K562 (cell line): ENCODE measurements around a stretch of chr12.

- RAMPAGE, long total RNA, result no peak
- RRBS, result no CpG with 5 or more reads among the region's 3 CpGs
PRO-cap:
- standard, result no peak
- CoPRO, capped RNA only, 2 experiments, result no peak in any of the 2 experiments
- CoPRO, capped and uncapped RNA, 2 experiments, result no peak in any of the 2 experiments
- CoPRO, uncapped RNA only, 2 experiments, result no peak in any of the 2 experiments
CAGE:
- cytosol, long polyA plus RNA, result no peak
- long polyA plus RNA, result no peak
- nucleolus, long total RNA, result no peak
- nucleus, long polyA plus RNA, result no peak
Observed at GRCh38 chr12:70722853-70723520, 85.8 kb upstream of the PTPRB start.

- RAMPAGE, long total RNA, result no peak
- RRBS, result no CpG with 5 or more reads among the region's 4 CpGs
PRO-cap:
- standard, result no peak
- CoPRO, capped RNA only, 2 experiments, result no peak in any of the 2 experiments
- CoPRO, capped and uncapped RNA, 2 experiments, result no peak in any of the 2 experiments
- CoPRO, uncapped RNA only, 2 experiments, result no peak in any of the 2 experiments
CAGE:
- cytosol, long polyA plus RNA, result no peak
- long polyA plus RNA, result no peak
- nucleolus, long total RNA, result no peak
- nucleus, long polyA plus RNA, result no peak
Observed at GRCh38 chr12:71158229-71158925, 578 bp upstream of the TSPAN8 start.

DNA sequence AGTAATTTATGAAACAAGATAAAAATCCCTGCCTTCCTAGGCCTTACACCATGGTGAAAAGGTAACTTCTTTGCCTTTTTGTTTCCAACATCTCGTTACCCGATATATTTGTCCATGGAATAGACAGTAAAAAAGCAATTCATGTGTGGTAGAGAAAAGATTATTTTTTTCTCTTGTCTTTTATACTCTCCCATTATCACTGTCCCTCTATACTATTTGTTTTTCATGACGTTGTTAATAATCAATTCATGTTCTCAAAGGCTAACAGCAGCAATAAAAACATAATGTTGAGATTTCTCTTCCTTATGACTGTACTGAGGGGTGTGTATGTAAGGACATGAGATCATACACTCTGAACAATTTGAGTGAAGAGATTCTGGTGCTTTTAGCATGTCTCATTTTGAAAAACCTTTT lies 3.7 kb upstream of the TSPAN8 start:
- RAMPAGE, long total RNA, result no peak
- RRBS, result no CpG with 5 or more reads among the region's 3 CpGs
PRO-cap:
- standard, result no peak
- CoPRO, capped RNA only, 2 experiments, result no peak in any of the 2 experiments
- CoPRO, capped and uncapped RNA, 2 experiments, result no peak in any of the 2 experiments
- CoPRO, uncapped RNA only, 2 experiments, result no peak in any of the 2 experiments
CAGE:
- cytosol, long polyA plus RNA, result no peak
- long polyA plus RNA, result no peak
- nucleolus, long total RNA, result no peak
- nucleus, long polyA plus RNA, result no peak

- RAMPAGE, long total RNA, result no peak
- RRBS, result no CpG with 5 or more reads among the region's 5 CpGs
PRO-cap:
- standard, result no peak
- CoPRO, capped RNA only, 2 experiments, result no peak in any of the 2 experiments
- CoPRO, capped and uncapped RNA, 2 experiments, result no peak in any of the 2 experiments
- CoPRO, uncapped RNA only, 2 experiments, result no peak in any of the 2 experiments
CAGE:
- cytosol, long polyA plus RNA, result no peak
- long polyA plus RNA, result no peak
- nucleolus, long total RNA, result no peak
- nucleus, long polyA plus RNA, result no peak
Observed at GRCh38 chr12:71475175-71475633, 35.6 kb downstream of the LGR5 start.

DNA sequence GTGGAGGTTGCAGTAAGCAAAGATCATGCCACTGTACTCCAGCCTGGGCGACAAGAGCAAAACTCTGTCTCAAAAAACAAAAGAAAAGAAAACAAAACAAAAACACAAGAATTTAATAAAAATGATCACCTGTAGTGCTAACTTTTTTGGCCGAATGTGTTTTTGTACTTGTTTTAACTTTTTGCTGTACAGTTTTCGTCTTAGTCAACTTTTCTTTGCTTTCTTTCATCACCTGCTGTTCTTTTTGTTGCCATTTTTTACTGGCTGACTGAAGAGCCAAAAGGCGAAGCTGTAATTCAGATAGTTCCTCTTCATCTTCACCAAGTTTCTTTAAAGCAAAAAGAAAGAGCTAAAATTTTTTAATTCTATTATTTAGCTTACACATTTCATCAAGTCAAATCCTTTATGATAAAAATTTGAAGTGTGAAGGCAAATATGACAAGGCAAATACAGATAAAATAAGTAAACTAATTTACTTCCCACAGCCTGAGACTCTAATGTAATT lies 18.8 kb downstream of the ZFC3H1 start:
- RAMPAGE, long total RNA, result no peak
- RRBS, result no CpG with 5 or more reads among the region's 4 CpGs
PRO-cap:
- standard, result no peak
- CoPRO, capped RNA only, 2 experiments, result no peak in any of the 2 experiments
- CoPRO, capped and uncapped RNA, 2 experiments, result no peak in any of the 2 experiments
- CoPRO, uncapped RNA only, 2 experiments, result no peak in any of the 2 experiments
CAGE:
- cytosol, long polyA plus RNA, result no peak
- long polyA plus RNA, result no peak
- nucleolus, long total RNA, result no peak
- nucleus, long polyA plus RNA, result no peak

DNA sequence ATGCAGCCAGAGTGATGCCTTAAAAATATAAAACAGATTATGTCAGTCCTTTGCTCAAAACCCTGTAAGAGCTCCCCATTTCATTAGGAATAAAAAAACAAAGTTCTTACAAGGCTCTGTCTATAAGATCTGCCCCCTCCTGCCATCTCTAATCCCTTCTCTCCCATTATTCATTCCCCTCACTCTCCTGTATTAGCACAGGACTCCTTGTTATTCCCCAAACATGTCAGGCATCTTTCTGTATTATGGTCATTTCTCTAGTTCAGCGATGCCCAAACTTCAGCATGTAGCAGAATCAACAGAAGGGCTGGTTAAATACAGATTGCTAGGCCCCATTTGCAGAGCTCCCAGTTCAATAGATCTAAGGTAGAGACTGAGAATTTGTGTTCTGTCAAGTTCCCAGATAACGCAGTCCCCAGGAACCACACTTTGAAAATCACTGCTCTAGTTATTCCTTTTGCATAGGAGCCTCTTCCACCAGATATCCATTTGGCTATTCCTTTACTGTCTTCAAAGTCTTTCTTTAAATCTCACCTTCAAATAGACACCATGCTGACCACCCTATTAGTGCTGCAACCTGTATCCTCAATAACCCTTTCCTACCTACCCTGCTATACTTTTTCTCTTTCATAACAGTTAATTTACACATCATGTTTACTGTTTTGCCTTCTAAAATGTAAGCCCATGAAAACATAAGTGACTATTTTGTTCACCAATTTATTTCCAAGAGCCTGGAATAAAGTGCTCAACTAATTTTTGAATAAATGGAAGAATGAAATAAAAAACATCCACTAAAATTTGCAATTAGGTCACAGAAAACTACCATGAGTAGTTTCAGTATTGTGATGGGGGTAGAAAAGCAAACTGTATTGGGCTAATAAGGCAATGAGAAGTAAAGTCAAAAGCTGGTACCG lies 12.6 kb downstream of the ZFC3H1 start:
- RAMPAGE, long total RNA, result no peak
- RRBS, result no CpG with 5 or more reads among the region's 3 CpGs
PRO-cap:
- standard, result no peak
- CoPRO, capped RNA only, 2 experiments, result no peak in any of the 2 experiments
- CoPRO, capped and uncapped RNA, 2 experiments, result no peak in any of the 2 experiments
- CoPRO, uncapped RNA only, 2 experiments, result no peak in any of the 2 experiments
CAGE:
- cytosol, long polyA plus RNA, result no peak
- long polyA plus RNA, result no peak
- nucleolus, long total RNA, result no peak
- nucleus, long polyA plus RNA, result no peak

DNA sequence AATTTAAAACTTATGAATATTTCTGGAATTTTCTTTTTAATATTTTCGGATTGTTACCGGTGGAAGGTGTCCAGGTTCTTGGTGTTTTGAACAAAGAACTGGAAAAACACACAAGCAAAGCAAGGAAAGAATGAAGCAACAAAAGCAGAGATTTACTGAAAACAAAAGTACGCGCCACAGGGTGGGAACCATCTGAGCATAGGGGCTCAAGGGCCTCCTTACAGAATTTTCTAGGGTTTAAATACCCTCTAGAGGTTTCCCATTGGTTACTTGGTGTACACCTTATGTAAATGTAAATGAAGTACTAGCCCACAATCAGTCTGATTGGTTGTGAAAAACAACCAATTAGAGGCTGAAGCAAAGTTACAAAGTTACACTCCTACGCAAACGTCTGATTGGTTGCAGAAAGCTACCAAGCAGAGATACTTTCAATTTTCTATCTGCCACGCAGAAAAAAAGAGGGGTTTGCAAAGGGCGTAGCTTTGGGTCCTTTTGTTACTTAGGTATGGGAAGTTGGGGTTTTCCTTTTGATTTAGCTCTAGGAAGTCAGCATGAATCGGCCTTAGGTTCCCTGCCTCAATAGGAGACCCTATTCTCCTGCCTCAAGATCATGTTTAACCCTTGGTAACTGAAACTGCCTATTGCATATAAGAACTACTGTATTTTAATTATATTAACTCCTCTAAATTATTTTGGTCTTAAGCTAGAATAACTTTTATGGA lies 1.8 kb upstream of the TMEM19 start:
- RAMPAGE, long total RNA, result no peak
- RRBS, result no CpG with 5 or more reads among the region's 9 CpGs
PRO-cap:
- standard, result no peak
- CoPRO, capped RNA only, 2 experiments, result no peak in any of the 2 experiments
- CoPRO, capped and uncapped RNA, 2 experiments, result no peak in any of the 2 experiments
- CoPRO, uncapped RNA only, 2 experiments, result no peak in any of the 2 experiments
CAGE:
- cytosol, long polyA plus RNA, result no peak
- long polyA plus RNA, result no peak
- nucleolus, long total RNA, result no peak
- nucleus, long polyA plus RNA, result no peak

DNA sequence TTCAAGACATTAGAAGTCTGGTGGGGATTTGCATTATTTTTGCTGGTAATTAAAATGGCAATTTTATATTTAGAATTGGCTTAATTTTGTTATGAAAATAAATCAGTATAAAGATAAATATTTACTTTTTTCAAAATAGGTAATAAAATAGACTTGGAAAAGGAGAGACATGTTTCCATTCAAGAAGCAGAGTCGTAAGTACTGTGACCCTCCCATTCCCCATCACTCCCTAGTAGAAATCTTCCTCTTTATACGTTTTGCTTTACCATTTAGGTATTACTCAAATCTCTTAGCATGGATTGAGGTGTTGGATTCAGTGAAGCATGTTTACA lies 27.2 kb downstream of the RAB21 start:
- RAMPAGE, long total RNA, result no peak
- RRBS, result no CpG with 5 or more reads among the region's 2 CpGs
PRO-cap:
- standard, result no peak
- CoPRO, capped RNA only, 2 experiments, result no peak in any of the 2 experiments
- CoPRO, capped and uncapped RNA, 2 experiments, result no peak in any of the 2 experiments
- CoPRO, uncapped RNA only, 2 experiments, result no peak in any of the 2 experiments
CAGE:
- cytosol, long polyA plus RNA, result no peak
- long polyA plus RNA, result no peak
- nucleolus, long total RNA, result no peak
- nucleus, long polyA plus RNA, result no peak

DNA sequence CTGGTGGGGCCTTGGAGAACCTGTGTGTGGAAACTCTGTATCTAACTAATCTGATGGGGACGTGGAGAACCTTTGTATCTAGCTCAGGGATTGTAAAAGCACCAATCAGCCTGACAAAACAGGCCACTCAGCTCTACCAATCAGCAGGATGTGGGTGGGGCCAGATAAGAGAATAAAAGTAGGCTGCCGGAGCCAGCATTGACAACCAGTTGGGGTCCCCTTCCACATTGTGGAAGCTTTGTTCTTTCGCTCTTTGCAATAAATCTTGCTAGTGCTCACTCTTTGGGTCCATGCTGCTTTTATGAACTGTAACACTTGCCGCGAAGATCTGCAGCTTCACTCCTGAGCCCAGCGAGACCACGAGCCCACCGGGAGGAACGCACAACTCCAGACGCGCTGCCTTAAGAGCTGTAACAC lies 86.3 kb upstream of the TRHDE start:
- RAMPAGE, long total RNA, result no peak
- RRBS, result no CpG with 5 or more reads among the region's 11 CpGs
PRO-cap:
- standard, result unidirectional peak, plus-strand start at position 202 of the sequence
- CoPRO, capped RNA only, 2 experiments, result no peak in any of the 2 experiments
- CoPRO, capped and uncapped RNA, 2 experiments, result no peak in any of the 2 experiments
- CoPRO, uncapped RNA only, 2 experiments, result no peak in any of the 2 experiments
CAGE:
- cytosol, long polyA plus RNA, result no peak
- long polyA plus RNA, result no peak
- nucleolus, long total RNA, result no peak
- nucleus, long polyA plus RNA, result no peak

GRCh38 chr12:75704725-75705176 lies 193.3 kb upstream of the KRR1 start:
- RAMPAGE, long total RNA, result no peak
- RRBS, result no CpG with 5 or more reads among the region's 7 CpGs
PRO-cap:
- standard, result no peak
- CoPRO, capped RNA only, 2 experiments, result no peak in any of the 2 experiments
- CoPRO, capped and uncapped RNA, 2 experiments, result no peak in any of the 2 experiments
- CoPRO, uncapped RNA only, 2 experiments, result no peak in any of the 2 experiments
CAGE:
- cytosol, long polyA plus RNA, result no peak
- long polyA plus RNA, result no peak
- nucleolus, long total RNA, result no peak
- nucleus, long polyA plus RNA, result no peak

DNA sequence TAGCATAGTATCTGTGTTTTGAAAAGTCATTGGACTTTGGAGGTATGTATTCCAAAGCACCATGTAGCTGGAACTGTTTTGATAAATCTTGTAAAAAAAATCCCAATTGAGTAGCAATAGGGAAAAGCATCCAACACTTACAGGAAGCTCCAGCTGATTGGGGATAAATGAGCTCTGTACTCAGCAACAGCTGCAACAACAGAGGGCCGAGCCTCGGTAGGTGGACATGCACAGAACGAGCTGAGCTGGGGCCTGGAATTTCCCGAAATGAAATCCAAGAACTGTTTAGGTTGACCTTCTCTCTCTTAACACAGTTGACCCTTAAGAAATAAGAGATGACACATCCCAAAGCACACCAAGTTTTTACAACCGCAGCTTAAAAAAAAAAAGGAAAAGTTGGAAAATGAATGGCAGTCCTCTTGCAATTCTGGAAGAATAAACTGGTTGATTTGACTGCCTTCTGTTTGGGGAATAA lies 194.6 kb upstream of the KRR1 start:
- RAMPAGE, long total RNA, result no peak
- RRBS, result no CpG with 5 or more reads among the region's 5 CpGs
PRO-cap:
- standard, result no peak
- CoPRO, capped RNA only, 2 experiments, result no peak in any of the 2 experiments
- CoPRO, capped and uncapped RNA, 2 experiments, result no peak in any of the 2 experiments
- CoPRO, uncapped RNA only, 2 experiments, result no peak in any of the 2 experiments
CAGE:
- cytosol, long polyA plus RNA, result no peak
- long polyA plus RNA, result no peak
- nucleolus, long total RNA, result no peak
- nucleus, long polyA plus RNA, result no peak

DNA sequence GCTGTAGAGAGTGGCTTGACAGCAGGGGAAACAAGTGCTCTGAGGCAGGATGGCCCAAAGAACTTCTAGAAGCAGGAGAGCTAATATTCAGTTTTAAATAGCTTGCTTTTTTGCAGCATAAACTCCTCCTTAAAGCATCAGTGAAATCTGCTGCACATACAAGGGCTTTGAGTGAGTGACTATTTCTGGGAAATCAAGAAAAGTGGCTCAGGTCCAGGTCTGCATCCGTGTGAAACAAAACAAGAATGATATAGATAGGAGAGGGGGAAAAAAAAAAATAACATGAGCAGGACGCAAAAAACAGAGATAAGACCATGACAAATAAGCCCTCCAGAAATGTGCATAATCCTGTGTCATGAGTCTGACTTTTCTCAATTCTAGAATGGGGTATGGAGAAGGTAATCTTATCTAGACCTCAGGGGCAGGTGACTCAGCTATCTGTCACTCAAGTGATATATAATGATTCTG lies 270.0 kb upstream of the KRR1 start:
- RAMPAGE, long total RNA, result no peak
- RRBS, result no CpG with 5 or more reads among the region's 2 CpGs
PRO-cap:
- standard, result no peak
- CoPRO, capped RNA only, 2 experiments, result no peak in any of the 2 experiments
- CoPRO, capped and uncapped RNA, 2 experiments, result no peak in any of the 2 experiments
- CoPRO, uncapped RNA only, 2 experiments, result no peak in any of the 2 experiments
CAGE:
- cytosol, long polyA plus RNA, result no peak
- long polyA plus RNA, result no peak
- nucleolus, long total RNA, result no peak
- nucleus, long polyA plus RNA, result no peak

DNA sequence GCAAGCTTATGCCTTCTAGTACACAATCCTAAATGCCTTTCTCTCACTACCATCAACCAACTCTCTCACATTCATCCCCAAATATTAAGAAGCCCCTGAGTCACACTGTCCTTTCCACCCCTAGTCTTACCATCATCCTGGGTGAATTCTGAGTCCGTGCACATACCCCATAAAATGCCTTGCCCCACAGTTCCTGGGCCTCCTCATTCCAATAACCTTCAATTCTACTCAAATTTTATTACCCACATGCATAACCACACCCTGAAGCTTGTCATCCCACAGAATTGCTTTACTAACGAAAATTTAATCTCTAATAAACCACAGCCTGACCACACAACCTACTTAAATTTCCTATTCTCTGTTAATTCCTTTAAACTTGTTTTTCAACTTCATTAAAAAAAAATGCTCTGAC lies 258.9 kb downstream of the NAP1L1 start:
- RAMPAGE, long total RNA, result no peak
- RRBS, result no CpG with 5 or more reads among the region's 2 CpGs
PRO-cap:
- standard, result no peak
- CoPRO, capped RNA only, 2 experiments, result no peak in any of the 2 experiments
- CoPRO, capped and uncapped RNA, 2 experiments, result no peak in any of the 2 experiments
- CoPRO, uncapped RNA only, 2 experiments, result no peak in any of the 2 experiments
CAGE:
- cytosol, long polyA plus RNA, result no peak
- long polyA plus RNA, result no peak
- nucleolus, long total RNA, result no peak
- nucleus, long polyA plus RNA, result no peak

DNA sequence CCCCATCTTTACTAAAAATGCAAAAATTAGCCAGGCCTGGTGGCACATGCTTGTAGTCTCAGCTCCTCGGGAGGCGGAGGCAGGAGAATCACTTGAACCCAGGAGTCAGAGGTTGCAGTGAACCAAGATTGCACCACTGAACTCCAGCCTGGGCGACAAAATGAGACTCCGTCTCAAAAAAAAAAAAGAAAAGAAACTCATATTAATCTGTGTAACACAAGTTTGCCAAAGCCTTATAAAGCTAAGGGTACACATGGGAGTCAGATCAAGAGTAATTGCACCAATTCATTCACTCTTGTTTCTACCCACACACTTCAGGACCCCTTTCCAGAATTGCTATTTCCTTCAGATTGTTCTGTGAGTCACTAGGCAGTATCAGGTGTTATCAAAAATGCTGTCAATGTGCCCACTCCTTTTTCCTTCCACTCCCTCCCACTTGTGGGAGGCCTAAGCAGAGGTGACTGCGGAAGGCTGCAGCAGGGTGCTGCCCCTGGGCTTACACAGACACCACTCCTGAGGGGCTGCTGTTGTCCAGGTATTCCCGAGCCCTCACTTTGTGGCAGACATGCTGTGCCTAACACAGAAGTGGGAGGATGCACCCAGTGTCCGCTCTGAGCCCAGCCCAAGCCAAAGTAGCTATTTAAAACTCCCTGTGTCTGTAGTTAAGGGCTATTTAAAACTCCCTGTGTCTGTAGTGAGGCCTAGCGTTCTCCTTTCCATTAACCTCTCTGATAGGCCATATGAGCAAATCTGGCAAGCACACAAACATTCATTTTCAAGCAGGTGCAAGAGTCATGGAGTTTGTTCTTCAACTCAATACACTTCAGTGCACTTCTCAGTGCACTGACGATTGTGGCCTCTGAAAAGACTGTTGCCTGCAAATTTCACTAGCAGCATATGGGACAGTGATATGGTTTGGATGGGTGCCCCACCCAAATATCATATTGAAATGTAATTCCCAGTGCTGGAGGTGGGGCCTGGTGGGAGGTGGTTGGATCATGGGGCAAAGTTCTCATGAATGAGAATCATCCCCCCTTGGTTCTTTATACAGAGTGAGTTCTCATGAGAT lies 170.9 kb downstream of the NAP1L1 start:
- RAMPAGE, long total RNA, result no peak
- RRBS, result no CpG with 5 or more reads among the region's 9 CpGs
PRO-cap:
- standard, result unidirectional peak, plus-strand start at position 454 of the sequence
- CoPRO, capped RNA only, 2 experiments, result peak in 1 of 2 experiments; most common plus-strand start position 476 of the sequence (in 1)
- CoPRO, capped and uncapped RNA, 2 experiments, result no peak in any of the 2 experiments
- CoPRO, uncapped RNA only, 2 experiments, result no peak in any of the 2 experiments
CAGE:
- cytosol, long polyA plus RNA, result no peak
- long polyA plus RNA, result no peak
- nucleolus, long total RNA, result no peak
- nucleus, long polyA plus RNA, result no peak

- RAMPAGE, long total RNA, result no peak
- RRBS, result no CpG with 5 or more reads among the region's 5 CpGs
PRO-cap:
- standard, result no peak
- CoPRO, capped RNA only, 2 experiments, result no peak in any of the 2 experiments
- CoPRO, capped and uncapped RNA, 2 experiments, result no peak in any of the 2 experiments
- CoPRO, uncapped RNA only, 2 experiments, result no peak in any of the 2 experiments
CAGE:
- cytosol, long polyA plus RNA, result no peak
- long polyA plus RNA, result no peak
- nucleolus, long total RNA, result no peak
- nucleus, long polyA plus RNA, result no peak
Observed at GRCh38 chr12:75969578-75970375, 114.7 kb downstream of the NAP1L1 start.

DNA sequence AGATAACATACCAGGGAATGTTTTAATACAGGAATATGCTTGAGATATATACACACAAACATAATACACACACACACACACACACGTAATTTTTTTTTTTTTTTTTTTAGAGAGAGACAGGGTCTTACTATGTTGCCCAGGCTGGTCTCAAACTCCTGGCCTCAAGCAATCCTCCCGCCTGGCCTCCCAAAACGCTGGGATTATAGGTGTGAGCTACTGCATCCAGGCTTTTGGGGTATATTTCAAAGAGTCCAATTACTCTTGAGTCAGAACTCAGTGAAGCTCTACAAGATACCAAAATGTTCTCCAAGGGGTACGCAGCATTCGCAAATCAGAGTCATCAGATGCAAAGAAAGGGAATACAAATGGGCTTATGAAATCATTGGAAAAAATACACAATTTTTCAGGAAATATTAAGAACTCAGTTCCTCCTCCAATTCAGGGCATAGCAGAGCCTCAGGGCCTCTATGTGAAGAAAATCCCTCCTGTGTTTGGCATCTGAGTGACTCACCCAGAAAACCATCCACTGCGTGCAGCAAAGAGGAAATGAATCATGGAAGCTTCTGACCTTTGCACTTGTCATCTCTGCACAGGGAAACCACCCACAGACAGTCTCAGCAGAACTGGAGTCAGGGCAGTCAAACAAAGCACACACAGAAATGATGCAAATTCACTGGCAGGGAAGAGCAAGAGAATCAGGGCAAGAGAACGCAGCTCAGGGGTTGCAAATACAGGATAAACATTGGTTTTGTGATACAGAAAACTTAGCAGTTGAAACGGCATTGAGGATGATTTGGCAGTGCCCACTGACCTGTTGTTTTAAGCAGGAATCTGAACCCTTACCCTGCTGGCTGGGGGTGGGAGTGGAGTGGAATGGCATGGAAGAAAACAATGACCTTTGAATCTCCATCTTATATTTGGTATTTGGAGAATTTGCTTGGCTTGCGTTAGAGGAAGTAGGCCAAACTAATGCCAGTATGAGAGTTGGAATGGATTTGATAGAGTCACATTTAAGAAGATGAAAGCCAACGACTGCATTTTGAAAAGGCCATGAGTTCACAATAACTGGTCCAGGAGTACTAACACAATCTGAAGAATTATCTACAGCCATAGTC lies 106.6 kb downstream of the NAP1L1 start:
- RAMPAGE, long total RNA, result no peak
- RRBS, result no CpG with 5 or more reads among the region's 10 CpGs
PRO-cap:
- standard, result no peak
- CoPRO, capped RNA only, 2 experiments, result no peak in any of the 2 experiments
- CoPRO, capped and uncapped RNA, 2 experiments, result no peak in any of the 2 experiments
- CoPRO, uncapped RNA only, 2 experiments, result no peak in any of the 2 experiments
CAGE:
- cytosol, long polyA plus RNA, result no peak
- long polyA plus RNA, result no peak
- nucleolus, long total RNA, result no peak
- nucleus, long polyA plus RNA, result no peak

DNA sequence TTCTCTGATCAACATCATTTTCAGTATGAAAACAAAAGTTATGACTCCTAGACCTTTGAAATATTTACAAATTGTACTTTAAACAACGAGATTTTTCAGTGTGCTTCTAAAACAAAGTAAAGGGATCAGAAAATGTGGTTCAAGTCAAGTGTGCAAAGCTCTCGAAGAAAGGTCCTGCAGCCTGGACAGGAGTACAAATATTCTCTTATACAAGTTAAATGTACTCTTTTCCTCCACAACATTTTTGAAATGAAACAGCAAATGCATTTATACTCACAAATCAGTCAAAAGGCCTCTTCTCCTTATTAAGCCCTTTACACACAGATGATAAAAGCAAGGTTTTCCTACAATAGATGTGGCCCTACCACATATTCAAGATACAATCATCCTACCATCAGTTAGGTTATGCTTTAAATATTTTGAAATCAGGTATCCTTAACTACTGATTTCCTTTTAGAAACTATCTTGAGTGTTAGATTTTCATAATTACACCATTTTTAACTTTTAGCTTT lies 55.4 kb downstream of the NAP1L1 start:
- RAMPAGE, long total RNA, result no peak
- RRBS, result no CpG with 5 or more reads among the region's 2 CpGs
PRO-cap:
- standard, result no peak
- CoPRO, capped RNA only, 2 experiments, result no peak in any of the 2 experiments
- CoPRO, capped and uncapped RNA, 2 experiments, result no peak in any of the 2 experiments
- CoPRO, uncapped RNA only, 2 experiments, result no peak in any of the 2 experiments
CAGE:
- cytosol, long polyA plus RNA, result no peak
- long polyA plus RNA, result no peak
- nucleolus, long total RNA, result no peak
- nucleus, long polyA plus RNA, result no peak

DNA sequence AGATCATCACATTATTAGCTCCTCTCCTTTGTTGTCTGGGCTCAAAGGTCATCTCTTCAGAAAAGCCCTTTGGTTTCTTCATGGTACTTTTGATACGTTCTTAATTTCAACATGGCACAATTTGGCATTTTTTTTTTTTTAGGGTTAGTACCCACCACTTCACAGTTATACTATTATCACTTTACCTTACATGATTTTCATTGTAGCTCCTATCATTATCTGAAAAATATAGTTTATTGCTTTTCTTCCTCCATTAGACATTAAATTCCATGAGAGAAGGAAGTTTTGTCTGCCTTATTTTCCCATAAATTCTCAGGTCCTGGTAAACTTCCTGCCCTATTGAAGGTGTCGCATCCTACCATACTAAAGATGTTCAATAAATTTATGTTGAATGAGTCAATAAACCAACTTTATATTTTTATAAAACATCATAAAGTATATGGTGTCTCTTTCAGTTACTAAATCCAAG lies 104.7 kb upstream of the BBS10 start:
- RAMPAGE, long total RNA, result no peak
- RRBS, result no CpG with 5 or more reads among the region's 2 CpGs
PRO-cap:
- standard, result no peak
- CoPRO, capped RNA only, 2 experiments, result no peak in any of the 2 experiments
- CoPRO, capped and uncapped RNA, 2 experiments, result no peak in any of the 2 experiments
- CoPRO, uncapped RNA only, 2 experiments, result no peak in any of the 2 experiments
CAGE:
- cytosol, long polyA plus RNA, result no peak
- long polyA plus RNA, result no peak
- nucleolus, long total RNA, result no peak
- nucleus, long polyA plus RNA, result no peak